Metastatic Liver Carcinoma in the Adrenal Gland (tissue), 2 donors: ENCODE data around the gene CDYL.

- PRO-cap, 2 experiments: no peak in any of the 2 experiments
Observed at GRCh38 chr6:4565140-4565418, 211.1 kb upstream of the CDYL start.

- PRO-cap, 2 experiments: no peak in any of the 2 experiments
Observed at GRCh38 chr6:4610344-4610913, 165.8 kb upstream of the CDYL start.

DNA sequence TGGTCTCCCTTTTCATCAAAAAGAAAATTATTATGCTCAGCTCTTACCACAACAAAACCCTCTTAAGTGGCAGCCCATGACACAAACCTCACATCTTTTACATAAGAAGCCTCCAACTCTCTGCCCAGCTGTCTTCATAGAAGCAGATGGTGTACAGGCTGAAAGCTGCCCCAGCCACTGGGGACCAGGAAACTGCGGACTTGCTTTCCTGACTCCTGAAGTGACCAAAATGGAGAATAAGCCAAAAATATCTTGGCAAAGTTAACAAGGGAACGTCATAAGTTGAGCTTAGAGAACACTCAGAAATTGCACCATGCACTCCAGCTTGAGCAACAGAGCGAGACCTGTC lies 160.4 kb upstream of the CDYL start:
- PRO-cap, 2 experiments: no peak in any of the 2 experiments

DNA sequence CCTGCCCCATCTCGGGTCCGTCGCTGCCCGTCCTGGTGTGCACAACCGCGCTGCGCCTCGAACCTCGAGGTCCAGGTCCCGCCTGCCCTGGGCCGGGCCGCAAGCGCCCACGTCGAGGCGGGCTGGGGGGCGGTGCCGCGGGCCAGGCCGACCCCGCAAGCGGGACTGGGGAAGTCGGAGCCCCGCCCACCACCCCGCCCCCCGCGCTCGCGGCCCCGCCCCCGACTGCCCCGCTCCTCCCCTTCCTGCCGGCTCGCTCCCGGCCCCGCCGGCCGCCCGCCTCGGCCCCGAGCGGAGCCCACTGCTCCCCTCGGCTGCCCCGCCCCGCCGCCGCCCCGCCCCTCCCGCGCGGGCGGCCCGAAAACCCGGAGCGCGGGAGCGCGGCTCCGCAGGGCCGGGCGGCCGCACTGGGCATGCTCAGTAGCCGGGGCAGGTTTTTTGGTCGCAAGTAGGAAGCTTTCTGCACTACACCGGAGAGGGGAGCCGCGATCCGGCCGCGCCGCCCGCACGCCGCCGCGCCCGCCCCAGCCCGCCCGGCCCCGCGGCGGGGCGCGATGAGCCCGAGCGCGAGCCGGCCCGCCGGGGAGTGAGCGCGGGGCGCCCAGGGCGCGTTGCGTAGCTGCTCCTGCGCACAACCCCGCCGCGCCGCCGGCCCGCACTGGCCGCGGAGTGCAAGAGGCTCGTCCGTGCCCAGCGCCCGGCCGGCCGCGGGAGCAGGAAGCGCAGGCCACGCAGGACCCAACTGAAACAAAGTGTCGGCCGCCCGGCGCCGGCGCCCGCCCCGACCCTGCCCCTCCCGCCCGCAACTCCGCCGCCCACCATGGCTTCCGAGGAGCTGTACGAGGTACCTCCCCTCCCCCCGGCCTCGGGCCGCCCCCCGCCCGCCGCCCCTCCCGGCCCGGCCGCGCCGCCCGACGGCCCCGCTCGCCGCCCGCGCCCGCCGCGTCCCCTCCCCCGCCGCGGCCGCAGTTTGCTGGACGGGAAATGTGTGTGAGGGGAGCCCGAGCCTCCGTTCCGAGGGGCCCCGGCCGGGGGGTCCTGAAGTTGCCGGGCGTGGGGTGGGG lies at the start of gene CDYL:
TSS of gene CDYL (plus strand) at position 441 of the 1,064 bp plus-strand sequence.
- PRO-cap, 2 experiments: peak in 2 of 2 experiments; most common plus-strand start position 465 of the sequence (in 2); most common minus-strand start position 167 of the sequence (in 1)

DNA sequence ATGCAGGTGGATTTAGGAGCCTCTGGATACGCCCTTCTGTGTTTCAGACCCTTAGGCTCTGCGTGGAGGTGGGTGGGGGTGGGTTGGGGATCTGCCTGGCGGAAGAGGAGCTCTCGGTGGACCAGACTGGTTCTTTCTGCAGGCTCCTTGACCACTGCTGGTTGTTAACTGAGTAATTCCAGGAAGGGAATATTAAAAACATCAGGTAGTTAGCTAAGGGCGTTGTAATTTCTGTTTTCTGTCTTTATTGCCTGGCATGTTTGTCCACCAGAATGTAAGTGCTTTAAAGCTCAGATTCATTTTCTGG lies 5.7 kb downstream of the CDYL start:
- PRO-cap, 2 experiments: no peak in any of the 2 experiments

GRCh38 chr6:4879872-4880330 lies 103.7 kb downstream of the CDYL start:
- PRO-cap, 2 experiments: no peak in any of the 2 experiments

DNA sequence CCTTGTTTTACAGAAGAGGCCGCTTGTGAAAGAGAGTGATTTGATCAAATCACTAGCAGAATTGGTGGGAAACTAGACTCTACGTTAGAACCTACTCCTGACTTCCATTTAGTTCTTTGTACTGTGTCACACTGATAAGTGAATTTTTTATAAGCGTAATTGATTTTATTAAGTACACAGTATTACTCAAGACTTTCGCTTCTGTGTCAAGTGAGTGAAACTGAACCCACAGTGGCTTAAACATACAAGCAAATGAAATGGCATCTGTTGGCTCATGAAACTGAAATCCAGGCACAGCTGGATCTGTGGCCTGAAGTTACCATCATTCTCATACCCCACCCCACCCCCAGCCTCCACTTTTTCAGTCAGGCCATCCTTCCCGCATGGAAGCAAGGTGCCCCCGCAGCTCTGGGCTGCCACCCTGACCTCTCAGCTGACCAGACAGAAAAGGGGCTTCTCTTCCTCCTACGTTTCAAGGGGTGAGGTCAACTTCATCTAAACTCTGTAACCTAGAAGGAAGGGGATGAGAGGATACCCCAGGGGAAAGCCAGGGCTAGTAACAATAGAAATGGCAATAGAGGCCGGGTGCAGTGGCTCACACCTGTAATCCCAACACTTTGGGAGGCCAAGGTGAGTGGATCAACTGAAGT lies 102.2 kb downstream of the RPP40 start:
- PRO-cap, 2 experiments: no peak in any of the 2 experiments

- PRO-cap, 2 experiments: peak in 1 of 2 experiments; most common minus-strand start chr6:4952224 (in 1)
Observed at GRCh38 chr6:4951925-4952546, 51.8 kb downstream of the RPP40 start.

DNA sequence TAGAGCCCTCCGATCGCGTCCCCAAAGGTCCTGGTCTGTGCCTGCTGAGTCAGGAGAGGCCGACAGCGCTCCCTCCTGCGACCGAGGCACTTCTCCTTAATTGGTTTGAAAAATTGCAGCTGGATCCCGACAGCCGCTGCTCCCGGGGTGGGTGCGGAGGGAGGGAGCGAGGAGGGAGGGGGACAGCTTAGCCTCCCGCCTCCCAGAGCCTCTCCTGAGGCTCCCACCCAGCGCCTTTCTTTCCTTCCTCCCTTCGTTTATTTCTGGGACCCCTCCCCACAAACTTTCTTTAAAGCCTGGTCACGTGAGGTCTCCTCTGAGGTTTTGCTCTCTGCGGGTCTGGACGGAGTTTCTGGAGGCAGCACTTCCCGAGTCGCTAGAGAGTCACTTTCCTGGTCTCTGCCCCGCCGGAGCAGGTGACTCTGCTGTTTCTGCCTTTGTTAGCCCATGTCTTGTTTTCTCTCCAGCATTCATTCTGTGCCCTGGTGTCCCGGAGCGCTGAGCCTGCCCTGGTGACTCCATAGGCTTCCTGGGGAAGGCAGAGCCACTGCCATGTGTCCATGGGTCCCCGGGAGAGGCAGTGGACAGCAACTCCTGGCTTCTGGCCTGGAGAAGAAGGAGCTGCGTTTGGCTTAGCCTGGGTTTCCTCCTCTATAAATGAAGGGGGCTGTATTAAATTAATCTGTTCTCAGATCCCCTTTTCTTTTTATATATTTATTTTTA lies 22.5 kb upstream of the RPP40 start:
- PRO-cap, 2 experiments: no peak in any of the 2 experiments

GRCh38 chr6:5030562-5031116 lies 26.8 kb upstream of the RPP40 start:
- PRO-cap, 2 experiments: no peak in any of the 2 experiments

GRCh38 chr6:5120403-5120807 lies 35.3 kb downstream of the PPP1R3G start:
- PRO-cap, 2 experiments: no peak in any of the 2 experiments

- PRO-cap, 2 experiments: no peak in any of the 2 experiments
Observed at GRCh38 chr6:5457835-5458798, 196.8 kb downstream of the FARS2 start.

DNA sequence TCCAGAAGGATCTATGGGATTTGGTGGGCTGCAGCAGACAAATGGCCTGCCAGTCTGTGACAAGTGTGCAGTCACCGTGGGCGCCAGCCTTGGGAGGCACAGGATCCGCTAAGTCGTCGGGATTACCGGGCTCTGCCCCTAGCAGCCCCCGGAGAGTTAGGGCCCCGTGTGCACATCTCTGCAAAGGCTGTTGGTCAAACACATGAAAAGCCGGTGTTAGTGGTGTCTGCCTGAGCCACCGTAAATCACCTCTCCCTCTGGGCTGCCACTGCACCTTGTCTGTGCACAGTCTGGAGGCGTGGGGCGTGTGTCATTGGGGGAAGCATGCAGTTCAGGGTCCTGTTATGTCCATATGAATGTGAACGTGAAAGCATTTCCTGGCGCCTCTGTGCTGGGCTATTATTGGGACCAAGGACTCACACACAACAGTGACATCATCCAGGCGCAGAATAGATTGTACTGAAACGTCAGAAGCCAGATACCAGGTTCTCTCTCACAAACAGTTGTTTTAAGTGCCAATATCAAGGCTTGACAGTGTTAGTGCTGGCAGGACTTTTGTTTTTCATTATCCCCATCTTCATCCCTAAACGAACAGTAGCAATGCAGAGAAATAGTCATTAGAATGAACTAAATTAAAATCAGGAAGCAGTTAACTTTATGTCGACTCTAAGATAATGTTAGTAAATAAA lies 305.5 kb downstream of the NRN1 start:
- PRO-cap, 2 experiments: no peak in any of the 2 experiments

GRCh38 chr6:6003321-6004303 lies 3.1 kb downstream of the NRN1 start:
- PRO-cap, 2 experiments: no peak in any of the 2 experiments

DNA sequence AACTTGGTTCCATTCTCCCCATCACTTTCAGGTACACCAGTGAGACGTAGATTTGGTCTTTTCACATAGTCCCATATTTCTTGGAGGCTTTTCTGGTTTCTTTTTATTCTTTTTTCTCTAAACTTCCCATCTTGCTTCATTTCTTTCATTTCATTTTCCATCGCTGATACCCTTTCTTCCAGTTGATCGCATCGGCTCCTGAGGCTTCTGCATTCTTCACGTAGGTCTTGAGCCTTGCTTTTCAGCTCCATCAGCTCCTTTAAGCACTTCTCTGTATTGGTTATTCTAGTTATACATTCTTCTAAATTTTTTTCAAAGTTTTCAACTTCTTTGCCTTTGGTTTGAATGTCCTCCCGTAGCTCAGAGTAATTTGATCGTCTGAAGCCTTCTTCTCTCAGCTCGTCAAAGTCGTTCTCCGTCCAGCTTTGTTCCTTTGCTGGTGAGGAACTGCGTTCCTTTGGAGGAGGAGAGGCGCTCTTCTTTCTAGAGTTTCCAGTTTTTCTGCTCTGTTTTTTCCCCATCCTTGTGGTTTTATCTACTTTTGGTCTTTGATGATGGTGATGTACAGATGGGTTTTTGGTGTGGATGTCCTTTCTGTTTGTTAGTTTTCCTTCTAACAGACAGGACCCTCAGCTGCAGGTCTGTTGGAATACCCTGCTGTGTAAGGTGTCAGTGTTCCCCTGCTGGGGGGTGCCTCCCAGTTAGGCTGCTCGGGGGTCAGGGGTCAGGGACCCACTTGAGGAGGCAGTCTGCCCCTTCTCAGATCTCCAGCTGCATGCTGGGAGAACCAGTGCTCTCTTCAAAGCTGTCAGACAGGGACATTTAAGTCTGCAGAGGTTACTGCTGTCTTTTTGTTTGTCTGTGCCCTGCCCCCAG lies 130.4 kb downstream of the F13A1 start:
- PRO-cap, 2 experiments: no peak in any of the 2 experiments

DNA sequence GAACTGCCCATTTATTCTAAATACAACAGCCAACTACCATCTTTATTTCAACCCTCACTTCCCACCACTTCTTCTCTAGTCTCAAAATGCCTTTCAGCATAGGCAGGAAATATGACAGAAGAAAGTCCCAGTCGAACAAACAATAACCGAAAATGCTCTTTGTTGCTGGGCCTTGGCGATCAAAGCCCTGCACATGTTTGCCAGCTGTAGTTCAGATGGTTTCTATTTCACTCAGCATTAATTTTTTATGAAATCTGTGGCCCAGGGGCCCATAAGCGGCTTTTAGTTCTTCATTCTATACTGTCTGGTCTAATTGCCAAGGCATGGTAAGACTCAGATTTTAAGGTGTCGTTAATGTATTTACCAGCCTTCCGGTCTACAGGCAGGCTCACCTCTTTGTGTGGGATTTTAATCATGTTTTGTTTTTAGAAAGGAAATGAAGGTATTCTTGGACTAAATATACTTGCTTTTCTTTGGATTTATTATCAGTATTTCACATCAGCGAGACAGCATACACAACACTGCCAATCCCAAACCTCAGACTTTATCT lies 11.0 kb upstream of the F13A1 start:
- PRO-cap, 2 experiments: no peak in any of the 2 experiments

- PRO-cap, 2 experiments: no peak in any of the 2 experiments
Observed at GRCh38 chr6:6592075-6592837, 3.7 kb downstream of the LY86 start.

DNA sequence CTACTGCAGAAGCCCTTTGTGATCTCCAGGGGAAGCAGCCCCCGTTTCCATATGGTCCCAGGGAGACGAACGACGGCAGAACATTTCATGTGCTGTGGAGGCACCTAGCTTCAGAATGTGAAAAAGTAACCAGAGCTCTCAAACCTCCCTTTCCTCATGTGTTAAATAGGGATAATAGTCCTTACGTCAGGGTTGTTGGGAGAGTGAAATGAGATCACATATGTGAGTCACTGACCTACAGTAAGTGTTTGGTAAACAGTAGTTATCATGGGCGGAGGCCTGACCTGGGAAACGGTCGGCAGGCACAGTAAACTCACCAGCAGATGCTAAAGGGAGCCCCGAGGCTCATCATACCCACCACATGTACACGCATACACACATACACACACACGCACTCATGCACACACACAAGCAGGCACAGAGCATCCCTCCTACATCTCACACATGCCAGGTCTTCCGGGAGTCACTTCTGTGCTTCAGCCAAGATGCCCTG lies 89.7 kb downstream of the LY86 start:
- PRO-cap, 2 experiments: no peak in any of the 2 experiments

DNA sequence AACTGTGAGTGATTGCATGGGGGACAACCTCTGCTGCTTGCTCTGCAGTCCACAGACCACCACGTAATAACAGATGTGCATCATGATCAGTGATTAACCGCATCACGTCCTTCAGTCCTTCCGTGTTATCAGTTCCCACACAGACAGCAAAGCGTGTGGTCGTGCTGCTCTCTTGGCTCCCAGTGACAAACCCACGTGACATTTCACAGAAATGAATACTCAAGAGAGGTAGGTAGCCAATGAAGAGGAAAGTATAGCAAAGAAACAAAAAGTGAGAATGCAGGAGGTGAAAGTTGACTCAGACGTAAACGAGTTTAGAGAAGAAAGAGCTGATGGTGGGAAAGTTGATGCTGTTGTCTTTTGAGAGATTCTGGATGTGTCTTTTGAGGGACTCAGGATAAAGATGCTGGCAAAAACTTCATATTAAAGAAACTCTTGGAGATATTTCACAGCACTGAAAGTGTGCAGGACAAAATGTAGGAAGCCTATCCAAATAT lies 96.0 kb downstream of the LY86 start:
- PRO-cap, 2 experiments: peak in 2 of 2 experiments; most common minus-strand start position 184 of the sequence (in 1)

GRCh38 chr6:6689273-6689896 lies 100.9 kb downstream of the LY86 start:
- PRO-cap, 2 experiments: no peak in any of the 2 experiments